Fibroblast of the aortic adventitia (primary cell): ENCODE measurements around the genes RHBDF1 and HBA1.

- CAGE, long polyA plus RNA, result no peak
Observed at GRCh38 chr16:25920-26339, 27.5 kb downstream of the POLR3K start.

DNA sequence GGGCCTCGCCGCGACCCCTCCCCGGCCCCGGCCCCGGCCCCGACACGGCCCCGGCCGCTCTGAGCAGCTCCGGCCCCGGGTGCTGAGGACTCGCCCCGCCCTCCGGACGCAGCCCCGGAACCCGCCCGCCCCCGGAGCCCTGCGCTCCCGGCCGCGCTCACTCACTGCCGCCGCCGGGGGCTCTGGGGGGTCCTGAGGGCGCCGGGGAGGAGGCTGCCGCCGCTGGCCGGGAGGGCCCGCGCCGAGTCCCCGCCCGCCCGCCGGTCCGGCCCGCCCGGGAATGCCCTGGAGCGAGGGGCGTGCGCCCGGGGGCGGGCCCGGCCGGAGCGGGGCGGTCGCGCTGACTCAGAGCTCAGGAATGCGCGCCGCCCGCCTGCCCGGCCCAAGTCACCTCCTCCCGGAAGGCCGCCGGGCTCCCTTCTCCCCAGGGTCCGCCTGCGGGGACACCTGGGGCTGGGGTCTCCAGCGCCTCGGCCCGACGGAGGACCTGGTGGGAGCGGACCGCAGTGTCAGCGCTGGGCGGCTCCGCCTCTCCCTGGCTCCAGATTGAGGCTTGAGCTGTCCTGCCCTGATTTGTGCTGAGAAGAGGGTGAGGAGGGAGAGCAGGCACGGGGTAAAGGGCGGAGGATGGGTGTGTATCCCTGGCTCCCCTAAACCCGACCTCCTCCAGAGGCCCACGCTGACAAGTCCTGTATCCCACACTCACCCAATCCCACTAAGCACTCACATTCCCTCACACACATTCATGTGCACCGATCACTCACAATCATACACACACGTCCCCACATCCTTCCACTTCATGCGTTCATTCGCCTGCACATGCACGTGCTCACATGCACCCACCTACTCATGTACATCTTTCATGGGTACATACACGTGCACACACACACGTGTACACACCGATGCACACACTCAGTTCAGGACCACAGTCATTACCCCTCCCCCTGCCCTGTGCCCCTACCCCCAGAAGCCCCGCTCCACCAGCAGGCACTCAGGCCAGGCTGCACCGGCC, at the start of gene RHBDF1:
RHBDF1 (minus strand) TSS at position 284 of the 1,012 bp plus-strand sequence.
- CAGE, long polyA plus RNA, result no peak

DNA sequence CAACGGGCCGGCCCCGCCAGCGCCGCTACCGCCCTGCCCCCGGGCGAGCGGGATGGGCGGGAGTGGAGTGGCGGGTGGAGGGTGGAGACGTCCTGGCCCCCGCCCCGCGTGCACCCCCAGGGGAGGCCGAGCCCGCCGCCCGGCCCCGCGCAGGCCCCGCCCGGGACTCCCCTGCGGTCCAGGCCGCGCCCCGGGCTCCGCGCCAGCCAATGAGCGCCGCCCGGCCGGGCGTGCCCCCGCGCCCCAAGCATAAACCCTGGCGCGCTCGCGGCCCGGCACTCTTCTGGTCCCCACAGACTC, at the start of gene HBA1:
HBA1 (plus strand) TSS at position 278 of the 300 bp plus-strand sequence.
- CAGE, long polyA plus RNA, result no peak

- CAGE, long polyA plus RNA, result no peak
Observed at GRCh38 chr16:188757-189542, 8.7 kb downstream of the HBQ1 start.

DNA sequence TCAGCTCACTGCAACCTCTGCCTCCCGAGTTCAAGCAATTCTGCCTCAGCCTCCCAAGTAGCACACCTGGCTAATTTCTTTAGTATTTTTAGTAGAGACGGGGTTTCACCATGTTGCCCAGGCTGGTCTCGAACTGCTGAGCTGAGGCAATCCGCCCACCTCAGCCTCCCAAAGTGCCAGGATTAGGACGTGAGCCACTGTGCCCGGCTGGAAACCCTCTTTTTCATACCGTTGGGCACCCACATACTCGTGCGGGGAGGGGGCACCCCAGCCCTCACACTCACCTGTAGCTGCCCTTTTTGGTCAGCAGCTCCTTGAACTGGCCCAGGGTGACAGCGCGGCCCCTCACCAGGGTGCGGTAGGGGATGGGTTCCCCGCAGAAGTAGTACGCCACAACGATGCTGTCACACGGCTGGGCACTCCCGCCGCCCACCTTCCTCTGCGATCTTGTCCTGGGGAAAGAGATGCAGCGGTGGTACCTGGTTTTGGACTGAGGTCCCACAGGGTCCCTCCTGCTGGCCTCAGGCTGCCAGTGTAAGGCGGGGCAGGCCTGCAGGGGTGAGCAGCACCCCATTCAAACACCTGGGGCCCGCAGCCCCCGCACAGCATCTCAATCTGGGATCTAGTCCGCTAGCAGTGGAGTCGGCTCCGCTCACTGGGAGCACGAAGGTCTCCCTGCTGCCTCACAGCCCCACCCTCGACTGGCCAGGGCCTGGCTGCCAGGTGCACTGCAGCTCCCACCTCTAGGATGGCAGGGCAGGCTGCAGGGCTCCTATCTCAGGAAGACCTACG, 6.4 kb downstream of the PDIA2 start:
- CAGE, long polyA plus RNA, result no peak

DNA sequence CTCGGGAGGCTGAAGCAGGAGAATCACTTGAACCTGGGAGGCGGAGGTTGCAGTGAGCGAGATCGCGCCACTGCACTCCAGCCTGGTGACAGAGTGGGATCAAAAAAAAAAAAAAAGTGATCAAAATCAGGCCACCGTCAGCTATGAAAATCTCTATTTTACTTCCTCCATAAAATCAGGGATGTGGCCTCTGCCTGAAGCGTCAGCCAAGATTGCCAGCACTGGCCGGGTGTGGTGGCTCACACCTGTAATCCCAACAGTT, 26.0 kb downstream of the AXIN1 start:
- CAGE, long polyA plus RNA, result no peak

GRCh38 chr16:371001-371566, 746 bp upstream of the MRPL28 start:
- CAGE, long polyA plus RNA, result no peak

DNA sequence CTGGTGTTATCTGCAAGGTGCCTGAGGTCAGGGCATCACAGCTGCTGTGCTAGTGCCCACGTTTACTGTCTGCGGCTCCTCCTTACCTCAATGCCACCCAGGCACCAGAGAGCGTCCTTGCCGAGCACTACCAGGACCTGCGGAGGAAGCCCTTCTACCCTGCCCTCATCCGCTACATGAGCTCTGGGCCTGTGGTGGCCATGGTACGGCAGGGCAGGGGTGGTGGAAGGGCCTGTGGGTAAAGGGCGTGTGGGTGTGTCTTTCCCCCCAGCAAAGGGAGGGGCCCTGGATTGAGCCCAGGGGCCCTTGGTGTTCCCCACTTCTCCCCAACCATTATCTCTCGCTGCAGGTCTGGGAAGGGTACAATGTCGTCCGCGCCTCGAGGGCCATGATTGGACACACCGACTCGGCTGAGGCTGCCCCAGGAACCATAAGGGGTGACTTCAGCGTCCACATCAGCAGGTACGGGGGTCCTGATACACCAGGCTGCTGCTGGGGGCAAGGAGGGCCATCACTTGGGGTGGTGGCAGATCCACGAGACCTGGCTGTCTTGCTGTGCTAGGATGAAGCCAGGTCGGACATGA, 2.3 kb upstream of the DECR2 start:
- CAGE, long polyA plus RNA, result no peak

- CAGE, long polyA plus RNA, result no peak
Observed at GRCh38 chr16:410118-411083, 8.7 kb downstream of the DECR2 start.

DNA sequence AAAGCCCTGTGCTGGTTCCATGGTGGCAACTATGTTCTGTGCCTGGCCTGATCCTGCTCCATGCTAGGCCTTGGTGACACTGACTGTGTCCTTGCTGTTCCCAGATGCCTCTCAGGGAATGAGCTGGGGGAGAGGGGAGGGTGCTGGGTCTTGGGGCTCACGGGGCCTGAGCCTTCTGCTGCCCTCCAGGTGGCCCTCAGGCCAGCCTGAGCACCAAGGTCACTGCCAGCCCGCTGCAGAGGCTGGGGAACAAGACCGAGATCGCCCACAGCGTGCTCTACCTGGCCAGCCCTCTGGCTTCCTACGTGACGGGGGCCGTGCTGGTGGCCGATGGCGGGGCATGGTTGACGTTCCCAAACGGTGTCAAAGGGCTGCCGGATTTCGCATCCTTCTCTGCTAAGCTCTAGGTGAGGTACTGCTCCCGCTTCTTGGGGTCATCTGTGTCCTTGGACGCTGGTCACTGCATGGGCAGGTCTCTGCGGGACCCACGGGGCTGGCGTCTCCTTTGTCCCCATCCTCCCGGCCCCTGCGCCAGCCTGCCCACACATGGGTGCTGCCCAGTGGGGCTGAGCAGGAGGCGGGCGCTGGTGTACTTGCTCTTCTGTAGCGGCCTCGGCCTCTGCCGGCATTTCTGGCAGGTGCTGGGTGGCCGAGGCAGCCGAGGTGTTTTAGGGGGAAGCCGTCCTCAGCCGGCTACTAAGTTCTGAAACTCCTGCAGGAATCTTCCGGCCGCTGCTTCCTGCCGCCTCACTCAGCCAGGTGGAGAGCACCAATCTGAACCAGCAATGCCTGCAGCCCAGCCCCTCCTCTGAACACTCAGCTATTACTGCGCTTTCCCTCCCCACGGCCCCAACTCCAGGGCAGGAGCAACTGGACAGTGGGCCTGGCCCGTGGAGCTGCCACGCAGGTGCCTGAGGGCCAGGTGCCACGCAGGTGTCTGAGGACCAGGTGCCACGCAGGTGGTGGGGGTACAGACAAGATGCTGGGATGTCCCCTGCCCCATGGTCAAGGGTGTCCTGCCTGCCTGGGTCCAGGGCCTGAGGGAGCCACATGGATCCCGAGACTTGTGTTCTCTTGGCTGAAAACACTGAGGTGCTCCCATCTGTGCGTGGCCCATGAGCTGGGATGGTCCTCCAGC, 9.9 kb downstream of the DECR2 start:
- CAGE, long polyA plus RNA, result no peak

DNA sequence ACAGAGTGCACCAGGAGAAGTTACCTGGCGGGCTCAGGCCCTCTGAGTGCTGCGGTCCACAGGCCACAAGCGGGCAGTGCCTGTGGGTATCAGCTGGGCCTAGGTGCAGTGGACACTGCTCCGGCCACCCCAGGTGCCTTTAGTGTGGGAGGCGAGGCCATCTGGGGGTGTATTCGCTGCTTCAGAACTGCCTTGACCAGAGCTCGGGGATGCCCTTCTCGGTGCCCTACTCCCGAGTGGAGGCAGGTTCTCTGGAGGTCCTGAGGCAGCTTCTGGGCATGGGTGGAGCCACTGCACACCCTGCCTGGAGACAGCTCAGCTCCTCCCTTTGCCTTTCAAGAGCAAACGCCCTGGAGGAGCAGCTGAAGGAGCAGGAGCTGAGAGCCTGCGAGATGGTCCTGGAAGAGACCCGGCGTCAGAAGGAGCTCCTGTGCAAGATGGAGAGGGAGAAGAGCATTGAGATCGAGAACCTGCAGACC, 17.2 kb upstream of the CAPN15 start:
- CAGE, long polyA plus RNA, result no peak

DNA sequence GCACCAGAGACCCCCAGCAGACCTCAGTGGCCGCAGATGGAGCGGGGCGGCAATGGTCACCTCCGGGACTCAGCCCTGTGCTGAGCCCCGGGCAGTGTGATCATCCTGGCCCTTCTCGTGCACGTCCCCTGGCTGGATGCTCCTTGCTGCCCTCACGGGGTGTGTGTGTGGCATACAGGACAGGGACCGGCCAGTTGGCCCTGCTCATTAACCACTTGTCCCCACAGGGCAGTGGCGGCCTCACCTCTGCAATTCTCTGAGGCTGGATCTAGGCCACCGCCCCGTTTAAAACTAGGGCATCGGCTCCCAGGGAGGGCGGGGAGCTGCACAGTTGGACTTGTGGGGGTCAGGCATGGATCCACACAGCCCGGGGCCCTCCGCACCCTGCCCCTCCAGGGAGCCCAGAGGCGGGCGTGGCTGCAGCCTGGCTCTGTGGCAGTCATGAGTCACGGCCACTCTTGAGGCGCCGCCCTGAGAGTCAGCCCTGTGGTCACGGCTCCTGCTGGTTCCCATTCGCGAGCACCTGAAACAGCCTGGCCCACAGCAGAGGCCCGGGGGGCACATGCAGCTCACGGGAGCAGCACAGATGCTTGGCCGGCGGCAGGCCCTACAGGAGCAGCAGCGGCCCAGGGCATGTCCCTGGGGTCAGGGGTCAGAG, 7.9 kb downstream of the CAPN15 start:
- CAGE, long polyA plus RNA, result no peak

DNA sequence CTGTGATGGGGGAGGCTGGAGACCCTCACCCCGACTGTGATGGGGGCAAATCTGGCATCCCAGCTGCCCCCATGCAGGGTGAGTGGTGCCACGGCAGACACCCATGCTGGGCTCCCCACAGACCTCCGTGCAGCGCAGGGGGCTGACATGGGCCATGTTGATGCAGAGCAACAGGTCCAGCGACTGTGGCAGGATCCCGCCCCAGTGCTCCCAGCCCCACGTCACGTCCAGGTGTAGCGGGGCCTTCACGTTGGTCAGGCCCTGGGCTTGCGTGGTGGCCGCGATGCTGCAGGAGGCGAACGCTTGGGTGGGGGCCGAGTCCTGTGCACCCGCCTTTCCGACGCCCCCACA, 641 bp downstream of the METTL26 start:
- CAGE, long polyA plus RNA, result no peak

- CAGE, long polyA plus RNA, result no peak
Observed at GRCh38 chr16:647973-648603, 1.1 kb upstream of the WDR90 start.

DNA sequence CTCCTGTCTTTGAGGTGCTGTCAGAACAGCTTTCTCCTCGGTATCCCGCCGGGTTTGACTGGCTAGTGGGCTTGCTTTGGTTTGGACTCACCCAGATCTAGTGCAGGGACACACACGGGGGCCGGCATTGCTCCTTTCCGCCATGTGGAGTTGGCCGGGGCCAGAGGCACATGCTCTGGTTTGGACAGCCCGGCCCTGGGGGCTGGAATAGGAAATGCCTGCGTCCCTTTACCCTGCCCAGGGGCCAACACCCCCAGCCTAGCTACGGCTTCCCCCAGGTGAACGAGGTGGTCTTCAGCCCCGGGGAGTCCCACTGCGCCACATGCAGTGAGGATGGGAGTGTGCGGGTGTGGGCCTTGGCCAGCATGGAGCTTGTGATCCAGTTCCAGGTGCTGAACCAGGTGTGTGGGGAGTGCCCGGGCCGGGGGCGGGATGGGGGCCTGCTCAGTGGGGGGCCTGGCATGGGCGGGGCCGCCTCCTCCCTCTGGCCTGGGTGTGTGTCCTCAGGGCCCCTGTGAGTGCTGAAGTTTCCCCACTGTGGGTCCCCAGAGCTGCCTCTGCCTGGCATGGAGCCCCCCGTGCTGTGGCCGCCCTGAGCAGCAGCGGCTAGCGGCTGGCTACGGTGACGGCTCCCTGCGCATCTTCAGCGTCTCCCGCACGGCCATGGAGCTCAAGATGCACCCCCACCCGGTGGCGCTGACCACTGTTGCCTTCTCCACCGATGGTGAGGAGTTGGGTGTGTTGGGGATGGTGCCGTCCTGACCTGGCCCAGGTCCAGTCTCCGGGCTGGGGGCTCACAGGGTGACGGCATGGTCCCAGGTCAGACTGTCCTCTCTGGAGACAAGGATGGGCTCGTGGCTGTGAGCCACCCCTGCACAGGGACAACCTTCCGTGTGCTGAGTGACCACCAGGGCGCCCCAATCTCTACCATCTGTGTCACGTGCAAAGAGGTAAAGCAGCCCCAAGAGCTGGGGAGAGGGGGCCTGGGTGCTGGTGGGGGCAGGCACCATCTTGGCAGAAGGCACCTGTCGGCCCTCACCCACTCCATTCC, 2.2 kb upstream of the RHOT2 start:
- CAGE, long polyA plus RNA, result no peak

GRCh38 chr16:680932-681287, 700 bp downstream of the STUB1 start:
- CAGE, long polyA plus RNA, result no peak

- CAGE, long polyA plus RNA, result no peak
Observed at GRCh38 chr16:681288-682272, 1.4 kb downstream of the STUB1 start.

GRCh38 chr16:704473-705344, 892 bp downstream of the FBXL16 start:
- CAGE, long polyA plus RNA, result no peak

DNA sequence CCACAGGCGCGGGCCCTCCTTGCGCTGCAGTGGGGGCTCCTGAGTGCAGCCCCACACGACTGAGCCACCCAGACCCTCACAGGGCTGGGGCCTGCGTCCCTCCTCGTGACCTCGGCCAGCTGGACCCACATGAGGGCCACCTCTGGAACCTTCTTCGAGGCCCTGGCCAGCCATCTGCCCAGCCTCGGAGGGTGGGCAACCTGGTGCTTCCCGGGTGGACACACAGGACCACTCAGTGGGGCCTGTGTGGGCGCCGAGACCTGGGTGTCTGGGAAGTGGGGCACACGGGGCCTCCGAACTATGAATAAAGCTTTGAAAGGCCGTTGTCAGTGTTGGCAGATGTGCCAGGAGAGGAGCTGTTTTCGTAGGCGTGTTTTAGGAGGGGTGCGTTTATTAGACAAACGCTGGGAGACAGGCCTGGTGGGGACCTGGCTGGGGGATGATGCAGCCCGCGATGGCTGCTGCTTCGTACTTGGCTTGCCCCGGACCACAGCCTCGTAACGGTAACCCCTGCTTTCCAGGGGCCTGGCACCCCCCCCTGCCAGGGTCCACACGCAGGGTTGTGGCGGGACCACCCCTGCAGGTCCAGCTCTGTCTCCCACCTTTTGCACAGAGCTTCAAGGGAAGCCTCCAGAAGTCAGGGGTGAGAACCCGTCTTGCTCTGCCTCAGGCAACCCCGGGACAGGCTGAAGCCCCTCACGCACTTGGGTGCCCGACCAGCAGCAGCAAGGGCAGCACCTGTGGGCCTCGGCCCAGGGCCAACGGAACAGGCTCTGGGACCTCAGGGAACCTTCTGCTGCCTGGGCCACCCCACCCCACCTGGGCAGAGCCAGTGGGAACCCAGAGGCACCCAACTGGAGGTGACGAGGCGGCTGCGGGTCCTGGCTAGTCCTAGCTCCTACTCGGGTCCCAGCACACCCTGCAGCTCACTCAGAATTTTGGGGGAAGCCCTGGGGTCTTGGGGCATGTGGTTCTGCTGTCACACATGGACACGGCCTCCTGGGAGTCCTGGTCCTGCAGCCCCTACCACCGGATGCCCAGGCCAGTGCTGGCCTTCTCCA, 2.8 kb downstream of the HAGHL start:
- CAGE, long polyA plus RNA, result no peak

GRCh38 chr16:825041-825740, 24.7 kb upstream of the GNG13 start:
- CAGE, long polyA plus RNA, result no peak